Tibial artery (tissue), 1 donor: ENCODE results near the gene SESN3.

- PRO-cap: bidirectional peak, plus-strand start at chr11:95067548, minus-strand start at chr11:95067450; bidirectional peak, plus-strand start at chr11:95067852, minus-strand start at chr11:95067862
Observed at GRCh38 chr11:95067306-95068321, 895 bp downstream of the SRSF8 start.

- PRO-cap: no peak
Observed at GRCh38 chr11:95091661-95092302, 2.1 kb downstream of the ENDOD1 start.

GRCh38 chr11:95229090-95229370 lies 2.0 kb downstream of the SESN3 start:
- PRO-cap: no peak

DNA sequence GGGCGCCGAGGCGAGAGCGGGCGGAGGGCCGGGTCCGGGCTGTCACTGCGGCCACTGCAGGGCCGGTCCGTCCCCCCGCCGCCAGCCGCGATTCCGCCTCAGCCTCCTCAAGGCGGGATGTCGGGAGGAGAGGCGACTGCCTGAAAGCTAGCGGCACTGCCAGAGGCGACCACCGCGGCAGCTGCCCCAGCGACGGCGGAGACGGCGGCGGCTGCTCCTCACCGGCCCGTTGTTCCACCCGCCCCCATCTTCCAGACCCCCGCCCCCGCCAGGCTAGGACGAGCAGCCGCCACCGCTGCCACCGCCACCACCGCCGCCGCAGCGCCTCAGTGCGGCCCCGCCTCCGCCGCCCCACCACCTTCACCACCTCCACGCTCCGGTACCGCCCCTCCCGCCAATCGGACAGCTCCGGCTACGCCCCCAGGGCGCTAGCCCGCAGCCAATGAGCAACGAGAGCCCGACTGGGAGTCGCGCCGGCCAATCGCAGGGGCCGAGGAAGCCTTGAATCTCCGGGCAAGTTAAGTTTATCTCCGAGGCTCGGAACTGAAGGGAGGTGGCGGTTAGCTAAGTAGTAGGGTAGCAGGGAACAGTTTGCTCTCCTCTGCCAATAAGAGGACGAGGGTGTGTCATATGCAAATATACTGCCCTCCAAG lies at the start of gene SESN3:
Gene SESN3 (minus strand): TSS at position 333 of the 653 bp plus-strand sequence.
- PRO-cap: bidirectional peak, plus-strand start at position 533 of the sequence, minus-strand start at position 333 of the sequence

- PRO-cap: no peak
Observed at GRCh38 chr11:95689082-95689327, 100.6 kb downstream of the FAM76B start.

- PRO-cap: no peak
Observed at GRCh38 chr11:95697844-95698589, 91.6 kb downstream of the FAM76B start.

DNA sequence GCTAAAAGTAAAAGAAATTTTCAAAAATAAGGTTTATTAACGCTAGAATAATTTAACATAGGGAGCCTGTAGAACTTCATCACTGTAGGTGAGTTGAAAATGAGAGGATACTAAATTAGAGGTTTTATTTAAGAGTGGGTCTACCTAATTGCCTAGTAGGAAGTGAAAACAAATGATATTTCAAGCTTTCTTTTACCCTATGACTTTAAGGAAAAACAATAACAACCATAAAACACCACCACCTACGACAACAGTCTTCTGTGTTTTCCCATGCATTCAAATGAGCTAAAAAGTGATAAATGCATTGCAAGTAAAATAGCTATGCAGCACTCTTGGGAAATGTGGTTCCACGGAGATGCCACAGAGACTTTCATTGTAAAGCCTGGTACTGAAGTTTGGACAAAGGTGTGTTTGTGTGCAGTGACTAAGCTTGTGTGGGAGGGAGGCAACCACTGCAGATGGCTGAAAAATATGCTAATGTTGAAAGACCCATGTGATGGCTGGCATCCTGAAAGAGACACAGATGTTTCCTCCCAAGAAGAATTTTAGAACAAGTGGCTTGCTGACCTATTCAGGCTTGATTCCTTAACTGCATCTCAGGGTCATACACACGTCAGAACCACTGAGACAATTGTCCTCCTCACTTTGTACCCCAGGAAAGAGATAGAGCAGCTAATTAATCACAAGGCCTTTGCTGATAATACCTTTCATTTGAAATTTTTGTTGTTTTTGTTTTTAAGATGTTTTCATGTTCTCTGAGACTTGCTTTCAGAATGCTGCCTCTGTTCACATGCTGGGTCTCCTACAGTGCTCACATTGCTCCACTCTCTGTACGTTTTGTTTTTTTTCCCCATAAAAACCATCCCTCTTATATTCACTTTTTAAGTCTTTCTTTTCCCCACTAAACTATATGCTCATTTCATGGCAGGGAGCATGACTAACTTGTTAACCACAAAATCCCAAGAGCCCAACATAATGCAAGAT lies 73.8 kb downstream of the FAM76B start:
- PRO-cap: no peak

DNA sequence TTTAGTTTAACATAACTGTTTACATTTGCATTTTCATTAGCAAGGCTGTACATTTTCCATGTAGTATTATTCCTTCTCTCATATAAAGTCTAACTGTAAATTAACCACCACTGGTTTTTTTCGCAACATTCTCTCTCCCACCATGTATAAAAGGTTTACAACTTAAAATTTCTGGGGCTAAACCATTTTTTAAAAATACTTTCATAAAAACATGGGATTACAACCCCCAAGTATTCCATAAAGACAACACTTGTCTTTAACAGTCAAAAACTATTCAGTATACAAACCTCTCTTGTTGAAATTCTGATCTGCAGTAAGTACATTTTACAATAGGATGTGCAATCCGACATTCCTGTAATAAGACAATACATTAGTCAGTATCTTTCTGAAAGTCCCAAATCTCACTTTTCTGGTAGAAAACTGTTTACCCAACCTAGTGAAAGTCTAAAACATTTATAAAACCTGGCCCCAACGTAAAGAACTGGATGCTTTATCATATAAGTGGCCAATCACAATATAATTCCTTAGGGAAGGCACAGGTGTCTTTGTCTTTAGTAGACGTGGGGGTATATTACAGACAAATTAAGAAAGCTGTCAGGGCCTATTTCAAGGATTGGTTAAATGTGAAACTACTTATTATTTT lies 1.2 kb downstream of the FAM76B start:
- PRO-cap: no peak

- PRO-cap: no peak
Observed at GRCh38 chr11:95924279-95924802, 434 bp upstream of the MTMR2 start.

DNA sequence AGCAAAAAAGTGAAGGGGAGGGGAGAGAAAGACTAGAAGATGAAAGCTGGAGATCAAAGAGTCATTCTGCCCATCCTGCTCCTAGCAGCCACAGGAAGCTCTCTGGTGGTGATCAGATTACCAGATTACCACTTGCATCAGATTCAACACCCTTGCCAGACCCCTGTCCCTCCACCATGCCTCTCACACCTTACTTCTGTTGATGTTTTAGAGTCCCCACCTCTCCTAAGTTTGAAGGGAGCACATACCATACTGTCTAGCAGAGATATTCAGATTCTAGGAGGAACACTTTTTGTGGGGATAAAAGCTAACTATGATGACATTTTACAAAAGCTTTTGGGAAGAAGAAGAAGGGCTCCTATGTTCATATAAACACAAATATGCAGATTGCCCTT lies 92.4 kb upstream of the MTMR2 start:
- PRO-cap: no peak

GRCh38 chr11:96155726-96156821 lies 186.9 kb downstream of the MAML2 start:
- PRO-cap: bidirectional peak, plus-strand start at chr11:96156148, minus-strand start at chr11:96155871; unidirectional peak, minus-strand start at chr11:96156522

GRCh38 chr11:96183373-96183901 lies 159.6 kb downstream of the MAML2 start:
- PRO-cap: no peak

- PRO-cap: no peak
Observed at GRCh38 chr11:96218114-96218589, 124.8 kb downstream of the MAML2 start.

- PRO-cap: no peak
Observed at GRCh38 chr11:96268739-96269278, 74.2 kb downstream of the MAML2 start.

DNA sequence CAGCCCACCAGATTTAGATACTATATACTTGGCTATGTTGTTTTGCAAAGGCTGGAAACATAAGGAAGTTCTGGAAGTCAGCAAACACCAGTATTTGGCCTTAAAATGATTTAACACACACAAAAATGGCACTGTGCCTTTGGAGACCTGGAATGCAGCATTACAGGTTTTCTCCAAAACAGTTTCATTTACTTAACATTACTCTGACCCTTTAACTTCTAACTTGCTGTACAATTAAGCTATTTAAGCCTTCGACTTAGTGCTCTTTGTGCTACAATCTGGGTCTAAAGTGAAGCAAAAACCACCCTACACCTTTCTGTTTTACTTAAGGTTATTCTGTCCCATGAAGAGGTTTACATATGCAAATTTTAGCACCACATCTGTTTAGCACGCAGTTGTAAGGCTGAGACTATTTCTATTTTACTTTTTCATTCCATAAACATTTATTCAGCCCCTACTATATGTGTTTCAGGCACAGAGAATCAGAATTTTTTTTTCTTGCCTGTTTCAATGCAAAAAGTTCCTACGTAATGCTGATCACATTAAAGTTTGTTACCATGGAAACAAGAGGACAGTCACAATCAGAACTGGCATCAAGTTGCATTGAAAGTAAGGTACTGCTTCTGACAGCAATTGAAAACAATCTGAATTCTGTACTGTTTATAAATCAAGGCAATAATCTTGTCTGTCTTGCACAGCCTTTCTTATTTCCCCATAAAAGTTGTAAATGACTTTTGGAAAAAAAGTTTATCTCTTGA lies 70.3 kb downstream of the MAML2 start:
- PRO-cap: no peak

DNA sequence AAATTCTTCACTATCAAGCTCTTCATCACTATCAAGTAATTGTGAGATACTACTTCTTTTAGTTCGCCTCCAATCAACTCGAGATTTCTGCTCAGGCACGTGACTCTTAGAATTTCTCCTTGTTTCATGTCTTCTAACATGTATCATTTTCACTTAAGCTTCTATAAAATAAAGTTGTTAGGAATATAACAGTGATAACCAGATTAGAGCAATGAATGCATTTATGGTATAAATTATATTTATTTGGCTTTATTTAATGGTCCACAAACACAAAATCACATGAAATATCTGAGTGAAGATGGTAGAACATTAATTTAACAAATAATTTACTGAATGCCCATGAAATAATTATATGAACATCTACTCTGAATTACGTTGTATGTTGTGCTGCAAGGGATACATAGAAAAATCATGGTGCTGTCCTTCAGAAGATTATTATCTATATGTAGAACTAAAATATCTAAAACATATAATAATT lies 5.1 kb downstream of the CCDC82 start:
- PRO-cap: no peak

DNA sequence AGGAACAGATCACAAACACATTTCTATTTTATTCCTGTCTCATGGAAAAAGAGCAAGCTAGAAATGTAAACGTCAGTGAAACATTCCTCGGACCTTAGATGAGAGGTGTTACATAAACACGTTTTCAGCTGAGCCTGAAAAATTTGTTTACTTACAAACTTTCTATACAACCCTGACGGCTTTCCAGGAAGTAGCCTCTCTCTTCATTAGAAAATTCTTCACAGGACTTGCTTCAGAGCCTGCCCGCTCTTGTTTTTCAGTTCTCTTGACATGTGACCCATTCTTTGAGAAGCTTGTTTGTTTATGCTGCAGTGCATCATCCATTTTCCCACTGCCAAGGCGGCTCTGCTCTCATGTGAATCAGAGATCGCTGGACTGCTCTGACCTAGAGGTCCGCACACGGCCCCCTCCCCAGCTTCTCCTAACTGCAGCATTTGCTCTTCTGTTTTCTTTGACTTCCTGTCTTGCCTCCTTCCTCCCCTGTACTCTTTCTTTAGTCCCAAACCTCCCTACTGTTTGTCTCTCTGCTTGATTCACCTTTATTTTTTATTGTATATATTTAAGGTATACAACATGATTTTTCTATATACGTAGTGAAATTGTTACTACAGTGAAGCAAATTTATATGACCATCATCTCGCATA lies 47.9 kb upstream of the ARHGAP42 start:
- PRO-cap: no peak

GRCh38 chr11:100719259-100719713 lies 32.2 kb downstream of the ARHGAP42 start:
- PRO-cap: no peak

GRCh38 chr11:100902573-100903143 lies 215.6 kb downstream of the ARHGAP42 start:
- PRO-cap: no peak

- PRO-cap: bidirectional peak, plus-strand start at chr11:101127721, minus-strand start at chr11:101127567
Observed at GRCh38 chr11:101127182-101128131, 2.2 kb downstream of the PGR start.